ENCODE results near the genes EDA2R, AR, SNX12 and NLGN3.

DNA sequence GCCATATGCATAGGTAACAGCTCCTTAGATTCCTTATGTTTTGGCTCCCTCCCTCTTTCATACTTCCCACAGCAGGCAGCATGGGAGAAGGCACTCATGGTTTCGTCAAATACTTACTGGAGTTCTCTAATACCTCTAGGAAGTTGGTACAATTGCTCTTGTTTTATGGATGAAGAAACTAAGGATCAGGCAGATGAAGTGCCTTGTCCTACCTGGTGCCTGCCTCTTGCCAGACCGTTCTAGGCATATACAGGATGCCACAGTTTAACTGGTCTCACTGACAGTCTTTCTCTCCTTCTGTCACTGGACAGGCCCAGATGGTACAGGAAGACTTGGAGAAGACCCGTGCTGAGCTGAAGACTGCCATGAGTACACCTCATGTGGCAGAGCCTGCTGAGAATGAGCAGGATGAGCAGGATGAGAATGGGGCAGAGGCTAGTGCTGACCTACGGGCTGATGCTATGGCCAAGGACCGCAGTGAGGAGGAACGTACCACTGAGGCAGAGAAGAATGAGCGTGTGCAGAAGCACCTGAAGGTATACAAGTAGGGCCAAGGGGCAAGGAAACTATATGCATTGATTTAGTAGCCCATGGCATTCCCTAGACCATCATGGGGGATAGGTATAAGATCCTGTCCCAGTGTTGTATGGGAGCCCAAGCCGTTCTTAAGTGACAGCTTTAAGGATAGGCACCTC lies 71.4 kb downstream of the MSN start:
- RRBS, result no CpG with 5 or more reads among the region's 8 CpGs

- RRBS, result no CpG with 5 or more reads among the region's 12 CpGs
These were observed 82.9 kb downstream of the VSIG4 start for GRCh38 chrX:65957060-65957377.

DNA sequence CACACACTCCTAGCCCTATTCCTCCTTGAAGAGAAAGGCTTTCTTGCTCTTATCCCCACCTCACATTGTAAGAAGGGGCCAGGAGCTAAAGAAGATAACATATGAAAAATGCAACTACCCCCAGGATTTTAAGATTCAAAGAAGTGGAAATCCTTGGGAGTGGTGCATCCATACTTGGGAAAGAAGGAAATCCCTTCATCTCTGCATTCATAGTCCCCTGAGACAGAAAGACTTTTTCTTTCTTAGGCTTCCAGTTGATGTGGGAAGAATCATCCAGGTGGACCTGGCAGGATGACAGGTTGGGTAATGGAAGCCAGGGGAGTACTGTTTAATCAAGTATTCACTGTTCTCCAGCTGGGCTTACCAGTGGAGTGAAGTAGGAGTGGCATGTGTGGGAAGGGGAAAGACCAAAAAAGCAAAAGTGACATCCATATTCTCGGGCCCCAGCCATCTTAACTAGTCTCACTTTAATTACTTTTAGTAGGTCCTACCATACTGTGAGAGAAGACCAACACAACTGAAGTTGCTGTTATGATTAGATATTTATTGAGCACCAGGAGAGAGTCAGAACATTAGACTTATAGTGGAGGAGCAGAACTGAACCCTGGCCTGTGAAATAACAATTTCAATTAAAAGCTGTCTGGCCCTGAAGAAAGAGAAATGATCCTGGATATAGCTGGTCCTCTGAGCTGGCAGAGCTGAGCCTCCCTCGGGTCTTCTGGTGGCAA lies 18.5 kb downstream of the VSIG4 start:
- RRBS, result no CpG with 5 or more reads among the region's 2 CpGs

- RRBS, result no CpG with 5 or more reads among the region's 23 CpGs
These were observed at the start of gene EDA2R for GRCh38 chrX:66638924-66639558. Gene EDA2R (minus strand): TSS chrX:66639078.

- RRBS, result 1% methylated on average over 17 of the region's 63 CpGs
These were observed at the start of gene AR for GRCh38 chrX:67543571-67544715. Gene AR (plus strand): TSS chrX:67544021.

DNA sequence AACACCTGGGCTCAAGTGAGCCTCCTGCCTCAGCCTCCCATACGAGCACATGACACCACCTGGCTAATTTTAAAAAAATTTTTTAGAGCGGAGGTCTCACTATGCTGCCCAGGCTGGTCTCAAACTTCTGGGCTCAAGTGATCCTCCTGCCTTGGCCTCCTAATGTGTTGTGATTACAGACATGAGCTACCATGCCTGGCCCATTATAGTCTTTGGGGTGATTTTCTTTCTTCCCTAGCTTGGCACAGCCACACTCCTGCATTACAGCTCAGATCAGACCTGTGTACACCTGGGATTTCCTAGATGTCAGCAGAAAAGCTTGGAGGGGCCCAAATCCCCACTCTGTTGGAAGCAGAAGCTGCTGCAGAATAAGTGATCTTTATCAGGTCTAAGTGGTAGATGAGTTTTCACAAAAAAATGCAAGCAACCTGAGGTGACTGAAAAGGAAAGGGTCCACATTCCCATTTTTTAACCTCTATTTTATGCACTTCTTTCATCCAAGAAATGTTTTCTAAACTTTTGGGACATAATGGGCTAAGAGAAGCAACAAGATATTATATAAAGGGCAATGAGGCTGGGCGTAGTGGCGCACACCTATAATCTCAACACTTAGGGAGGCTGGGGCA lies 27.9 kb downstream of the OPHN1 start:
- RRBS, result no CpG with 5 or more reads among the region's 4 CpGs

DNA sequence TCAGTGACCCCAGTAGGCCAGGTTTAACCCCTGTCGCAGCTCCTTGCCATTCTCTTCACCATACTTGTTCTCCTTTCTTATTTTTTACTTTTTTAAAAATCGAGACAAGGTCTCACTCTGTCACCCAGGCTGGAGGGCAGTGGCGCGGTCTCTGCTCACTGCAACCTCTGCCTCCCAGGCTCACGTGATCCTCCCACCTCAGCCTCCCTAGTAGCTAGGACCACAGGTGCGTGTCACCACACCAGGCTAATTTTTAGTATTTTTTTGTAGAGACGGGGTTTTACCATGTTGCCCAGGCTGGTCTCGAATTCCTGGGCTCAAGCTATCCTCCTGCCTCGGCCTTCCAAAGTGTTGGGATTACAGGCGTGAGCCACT lies 691 bp downstream of the YIPF6 start:
- RRBS, result no CpG with 5 or more reads among the region's 10 CpGs

DNA sequence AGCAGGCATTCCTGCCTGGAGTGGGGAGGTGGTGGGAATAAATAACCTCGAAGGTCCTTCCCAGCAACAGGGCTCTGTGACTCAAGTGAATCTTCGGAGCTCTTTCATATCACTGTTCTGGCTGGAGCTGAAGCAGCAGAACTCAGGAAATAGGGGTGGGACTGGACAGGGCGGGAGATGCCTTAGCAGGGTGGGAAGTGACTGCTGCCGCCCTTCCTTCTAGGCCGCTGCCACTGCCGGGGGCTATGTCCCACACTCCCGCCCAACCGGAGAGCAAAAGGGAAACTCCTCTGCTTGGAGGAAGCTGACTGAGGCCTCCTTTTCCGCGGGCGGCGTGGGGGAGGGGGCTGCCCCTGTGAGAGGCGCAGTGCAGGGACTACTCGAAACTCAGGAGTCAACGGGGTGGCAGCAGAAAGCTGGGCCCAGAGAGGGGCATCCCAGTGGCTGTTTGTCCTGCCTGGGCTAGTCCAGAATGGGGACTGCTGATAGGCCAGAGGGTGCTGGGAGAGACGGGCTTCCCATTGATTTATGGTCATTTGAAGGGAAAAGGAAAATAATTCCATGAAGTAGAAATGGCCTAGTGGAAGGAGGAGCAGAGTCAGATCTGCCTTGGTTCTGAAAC lies 36.9 kb downstream of the STARD8 start:
- RRBS, result no CpG with 5 or more reads among the region's 16 CpGs

- RRBS, result no CpG with 5 or more reads among the region's 4 CpGs
These were observed 272 bp upstream of the OTUD6A start for GRCh38 chrX:70062113-70062256.

- RRBS, result no CpG with 5 or more reads among the region's 5 CpGs
These were observed 68.2 kb downstream of the SNX12 start for GRCh38 chrX:70999872-71000484.

DNA sequence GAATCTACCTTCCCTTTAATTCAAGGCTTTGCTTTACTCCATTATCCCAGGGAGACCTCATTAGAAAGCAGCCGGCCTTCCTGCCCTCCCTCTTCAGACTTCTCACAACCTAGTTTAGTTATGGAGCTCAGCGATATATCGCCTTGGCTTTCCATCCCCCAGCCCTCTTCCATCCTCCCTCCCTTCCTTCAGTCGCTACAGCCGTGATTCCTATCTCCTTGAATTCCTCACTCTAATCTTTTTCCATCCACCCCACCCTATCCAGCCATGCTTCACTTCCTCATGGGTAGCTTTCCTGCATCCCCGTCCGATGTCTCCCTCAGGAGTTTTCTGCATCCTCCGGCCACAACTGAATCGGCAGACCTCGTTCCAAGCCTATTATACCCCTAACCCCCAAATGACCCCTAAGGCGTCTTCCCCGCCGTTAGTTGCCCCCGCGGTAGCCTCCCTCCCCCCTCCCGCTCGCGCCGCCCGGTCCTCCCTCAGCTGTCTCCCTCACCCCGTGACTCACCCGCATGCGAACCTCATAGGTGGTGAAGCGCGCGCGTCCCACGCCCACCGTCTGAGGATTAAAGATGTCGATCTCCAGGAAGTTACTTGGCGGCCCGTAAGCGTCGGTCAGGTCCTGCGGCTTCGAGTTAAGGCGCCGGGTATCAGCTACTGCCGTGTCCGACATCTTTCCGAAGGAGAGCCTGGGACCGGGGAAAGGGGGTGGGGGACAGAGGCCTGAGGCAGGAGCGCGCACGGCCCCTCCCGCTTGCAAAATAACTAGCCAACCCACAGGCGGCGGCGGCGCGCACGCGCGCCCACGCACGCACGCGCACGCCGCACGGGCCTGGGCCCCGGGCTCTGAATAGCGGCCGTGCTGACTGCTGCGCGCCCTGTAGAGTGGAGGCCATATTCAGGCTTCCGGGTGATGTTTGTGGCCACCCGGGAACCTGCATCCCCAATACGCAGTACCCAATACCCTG lies at the start of gene SNX12:
SNX12 (minus strand) TSS at position 704 of the 971 bp plus-strand sequence.
- RRBS, result 3% methylated on average over 10 of the region's 69 CpGs

DNA sequence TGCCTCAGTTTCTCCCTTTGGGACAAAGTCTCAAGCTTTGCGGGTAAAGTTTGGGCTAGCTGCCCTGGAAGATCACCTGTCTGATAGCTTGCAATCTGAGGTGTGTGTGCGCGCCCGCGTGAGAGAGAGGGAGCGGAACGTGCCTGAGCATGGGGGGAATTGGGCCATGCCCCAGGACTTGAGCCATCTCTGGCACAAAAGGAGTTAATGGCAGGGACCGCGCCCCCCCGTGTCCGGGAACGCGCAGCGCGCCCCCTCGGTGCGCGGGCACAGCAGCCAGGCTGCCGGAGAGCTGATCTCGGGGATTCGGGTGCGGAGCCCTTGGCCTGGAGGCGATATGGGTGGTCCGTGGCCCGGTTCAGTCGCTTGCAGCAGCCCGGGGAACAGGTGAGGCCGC lies at the start of gene NLGN3:
NLGN3 (plus strand) TSS at position 264 of the 397 bp plus-strand sequence.
- RRBS, result 4% methylated on average over 15 of the region's 28 CpGs

- RRBS, result no CpG with 5 or more reads among the region's 27 CpGs
These were observed 814 bp upstream of the OGT start for GRCh38 chrX:71531806-71532774.

- RRBS, result no CpG with 5 or more reads among the region's 19 CpGs
These were observed 214 bp upstream of the OGT start for GRCh38 chrX:71532775-71533005.

DNA sequence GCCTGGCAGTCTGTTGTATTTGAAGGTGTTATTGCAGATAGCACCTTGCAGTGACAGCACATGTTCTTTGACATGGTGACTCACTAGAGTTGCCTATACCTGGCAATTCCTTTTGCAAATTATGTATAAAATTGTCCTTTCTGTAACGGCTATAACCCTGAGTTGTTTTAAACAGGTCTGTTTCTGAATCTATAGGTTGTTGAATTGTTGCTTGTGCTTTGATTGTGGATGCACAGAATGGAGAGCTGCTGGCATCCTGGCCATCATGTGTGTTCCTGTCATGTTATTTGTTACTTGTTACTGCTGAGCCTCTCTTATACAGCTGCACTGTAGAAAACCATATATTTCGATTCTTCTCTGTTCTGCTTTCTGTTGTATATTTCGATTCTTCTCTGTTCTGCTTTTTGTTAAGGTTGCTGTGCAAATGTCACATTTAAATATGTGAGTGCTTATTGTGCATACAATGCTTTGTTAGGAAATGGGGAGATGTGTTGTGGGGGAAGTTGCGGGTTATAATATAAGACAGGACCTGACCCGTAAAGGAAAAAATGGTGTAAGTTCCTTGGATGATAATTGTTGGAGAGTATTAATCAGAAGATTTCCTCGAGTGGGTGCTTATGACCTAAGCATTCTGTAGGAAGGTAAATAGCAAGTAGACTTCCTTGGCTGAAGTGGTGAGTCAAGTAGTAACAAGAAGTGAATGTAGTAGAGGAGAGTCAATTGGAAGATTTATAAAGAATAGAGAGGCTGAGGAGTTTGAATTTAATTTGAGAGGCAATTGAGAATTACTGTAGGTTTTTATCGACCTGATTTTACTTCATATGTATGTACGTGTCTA lies 8.3 kb downstream of the OGT start:
- RRBS, result no CpG with 5 or more reads among the region's 8 CpGs

DNA sequence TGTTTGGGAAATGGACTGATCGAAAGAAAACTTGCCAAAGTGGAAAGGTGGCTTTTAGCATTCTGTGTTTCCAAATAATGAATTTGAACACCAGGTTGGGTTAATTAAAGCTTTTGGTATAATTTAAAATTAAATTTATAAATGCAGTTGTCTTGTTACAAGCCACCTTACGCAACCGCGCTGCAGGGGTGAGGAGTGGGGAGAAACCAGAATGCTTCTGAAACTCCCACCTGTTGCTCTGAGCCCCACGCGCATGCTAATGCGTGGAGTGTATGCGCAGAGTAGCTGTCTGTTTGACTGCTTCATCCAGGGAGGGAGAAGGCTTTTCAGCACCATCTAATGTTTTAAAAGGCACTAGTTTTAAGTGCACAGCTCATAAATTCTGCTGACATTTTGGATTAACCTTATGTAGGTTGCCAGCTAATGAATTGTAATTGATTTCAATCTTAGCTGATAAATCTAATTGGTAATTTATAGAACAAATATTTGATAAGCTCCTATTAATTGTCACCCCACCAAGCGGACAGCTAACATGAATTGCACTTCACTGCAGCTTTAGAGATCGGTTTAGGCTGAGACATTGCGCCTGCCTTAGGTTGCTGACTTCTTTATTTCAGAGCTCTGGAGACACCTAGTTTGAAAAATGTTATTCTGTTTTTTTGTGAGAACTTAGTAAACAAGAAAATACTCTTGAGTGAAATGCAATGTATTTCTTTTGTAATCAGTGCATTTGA lies 12.6 kb downstream of the OGT start:
- RRBS, result no CpG with 5 or more reads among the region's 11 CpGs

- RRBS, result no CpG with 5 or more reads among the region's 5 CpGs
These were observed 16.0 kb downstream of the OGT start for GRCh38 chrX:71548886-71549343.

GRCh38 chrX:71579745-71580191 lies 1.5 kb downstream of the GCNA start:
- RRBS, result 40% methylated on average over 1 of the region's 7 CpGs

DNA sequence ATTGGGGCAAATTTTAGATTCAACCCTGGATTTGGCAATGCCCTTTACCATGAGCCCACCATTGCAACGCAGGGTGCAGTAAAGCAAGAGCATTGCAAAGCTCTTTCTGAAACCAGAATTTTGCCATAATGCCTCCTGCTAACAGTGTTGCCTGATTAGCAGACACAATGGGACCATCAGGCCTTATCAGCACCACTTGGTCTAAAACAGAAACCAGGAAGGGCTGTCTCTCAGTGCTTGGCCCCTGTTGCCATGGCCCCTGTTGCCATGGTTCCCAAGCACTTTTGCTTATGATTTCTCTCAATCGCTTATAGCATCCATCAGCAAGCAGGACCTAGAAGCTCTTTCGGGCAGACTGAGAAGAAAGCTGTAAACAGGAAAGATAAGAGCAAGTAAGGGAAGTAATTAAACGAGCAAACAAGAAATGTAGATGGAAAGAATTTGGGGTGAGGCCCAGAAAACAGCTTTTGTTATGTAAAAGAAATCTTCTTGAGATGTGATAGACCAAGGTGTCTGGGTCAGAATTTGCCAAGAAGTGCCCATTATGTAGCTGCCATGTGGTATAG lies 86.6 kb upstream of the PIN4 start:
- RRBS, result no CpG with 5 or more reads among the region's 4 CpGs

All from skeletal muscle cell (primary cell).